CD14-positive monocyte (primary cell): ENCODE data around the gene PCNX2.

GRCh38 chr1:232377172-232377887 lies 252.6 kb downstream of the SIPA1L2 start:
- CAGE, long polyA plus RNA = no peak

DNA sequence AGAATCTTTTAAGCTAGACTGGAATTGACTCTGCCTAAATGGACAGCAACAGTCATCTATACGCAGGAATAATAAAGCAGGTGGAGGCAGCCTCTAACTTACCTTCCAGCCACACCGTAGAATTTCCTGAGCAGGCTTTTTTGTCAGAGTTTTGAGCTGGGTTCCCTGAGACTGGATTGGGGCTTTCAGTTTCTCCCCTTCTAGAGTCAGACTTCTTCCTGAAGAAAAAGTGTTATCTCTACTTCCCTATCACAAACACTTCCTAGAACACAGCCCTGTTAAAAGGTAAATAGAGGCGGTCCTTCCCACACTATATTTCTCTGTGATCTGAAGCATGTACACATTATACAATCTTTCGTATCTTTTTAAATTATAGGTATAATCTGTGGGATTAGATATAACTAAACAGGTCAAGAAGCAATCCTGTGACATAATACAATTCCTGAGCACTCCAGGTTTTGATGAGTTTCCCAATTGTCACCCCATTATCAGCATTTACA lies 1.3 kb upstream of the SIPA1L2 start:
- CAGE, long polyA plus RNA = no peak

DNA sequence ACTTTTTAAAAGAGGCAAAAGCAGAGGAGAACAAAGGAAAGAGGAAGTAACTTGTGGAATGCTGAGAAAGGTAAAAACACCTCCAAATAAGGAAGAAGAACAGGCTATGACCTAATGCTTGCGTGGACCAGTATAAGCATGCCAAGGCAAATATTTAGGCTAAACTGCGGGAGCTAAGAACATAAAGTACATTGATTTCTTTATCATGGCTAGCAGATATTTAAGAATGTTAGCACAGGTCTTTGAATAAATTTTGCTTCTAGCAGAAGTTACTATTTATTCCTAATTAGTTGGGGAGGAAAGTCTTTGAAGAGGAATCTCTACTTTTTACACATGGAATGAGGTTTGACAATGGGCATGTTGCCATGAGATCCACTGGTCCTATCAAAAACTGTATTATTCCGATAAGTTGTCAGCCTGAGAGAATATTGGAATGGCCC lies 59.4 kb upstream of the MAP10 start:
- CAGE, long polyA plus RNA = no peak

GRCh38 chr1:232764403-232764939 lies 40.7 kb upstream of the MAP10 start:
- CAGE, long polyA plus RNA = no peak

GRCh38 chr1:232968817-232969493 lies 18.5 kb downstream of the NTPCR start:
- CAGE, long polyA plus RNA = no peak

GRCh38 chr1:232977921-232978352 lies 27.5 kb downstream of the NTPCR start:
- CAGE, long polyA plus RNA = no peak

DNA sequence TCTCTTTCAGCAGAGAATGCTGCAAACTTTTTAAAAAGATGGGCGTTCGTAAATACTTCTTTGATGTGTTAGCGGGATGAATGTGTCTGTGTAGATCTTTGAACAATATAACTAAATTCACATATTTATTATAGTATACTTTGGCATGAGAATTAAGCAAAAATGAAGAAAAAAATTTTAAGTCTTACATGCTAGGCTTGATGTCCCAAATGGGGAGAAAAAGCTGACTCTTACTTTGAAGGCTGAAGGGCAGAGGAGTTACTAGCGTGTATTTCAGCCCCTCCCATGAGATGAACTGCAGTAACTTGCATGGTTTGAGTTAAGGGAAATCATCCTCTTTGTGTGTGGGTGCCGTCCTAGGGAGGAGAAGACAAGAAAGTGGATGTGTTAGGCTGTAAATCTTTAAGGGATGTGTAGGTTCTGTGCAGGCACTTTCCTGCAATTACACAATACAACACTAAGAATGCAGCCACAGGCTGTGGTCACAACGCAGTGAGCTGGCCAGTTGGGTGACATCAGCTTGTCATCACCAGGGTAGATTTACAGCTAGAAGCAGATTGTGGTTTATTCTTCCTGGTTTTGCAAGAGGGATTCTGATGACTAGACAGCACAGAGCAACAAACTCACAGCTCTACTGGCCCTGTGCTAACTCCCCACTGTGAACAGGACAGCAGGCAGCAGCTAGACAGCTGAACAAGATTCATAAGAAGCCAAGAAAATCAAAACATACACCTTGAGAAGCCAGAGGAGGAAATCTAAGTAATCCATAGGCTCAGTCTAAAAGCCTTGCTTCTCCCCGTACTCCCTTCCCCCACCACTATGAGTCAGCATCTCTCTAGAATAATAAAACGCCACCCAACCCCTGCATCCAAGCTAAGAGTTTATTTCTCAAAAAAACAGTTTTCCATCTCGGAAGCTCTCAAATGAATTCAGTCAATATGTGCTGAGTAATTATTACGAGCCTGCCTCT lies 162.5 kb downstream of the NTPCR start:
- CAGE, long polyA plus RNA = no peak

DNA sequence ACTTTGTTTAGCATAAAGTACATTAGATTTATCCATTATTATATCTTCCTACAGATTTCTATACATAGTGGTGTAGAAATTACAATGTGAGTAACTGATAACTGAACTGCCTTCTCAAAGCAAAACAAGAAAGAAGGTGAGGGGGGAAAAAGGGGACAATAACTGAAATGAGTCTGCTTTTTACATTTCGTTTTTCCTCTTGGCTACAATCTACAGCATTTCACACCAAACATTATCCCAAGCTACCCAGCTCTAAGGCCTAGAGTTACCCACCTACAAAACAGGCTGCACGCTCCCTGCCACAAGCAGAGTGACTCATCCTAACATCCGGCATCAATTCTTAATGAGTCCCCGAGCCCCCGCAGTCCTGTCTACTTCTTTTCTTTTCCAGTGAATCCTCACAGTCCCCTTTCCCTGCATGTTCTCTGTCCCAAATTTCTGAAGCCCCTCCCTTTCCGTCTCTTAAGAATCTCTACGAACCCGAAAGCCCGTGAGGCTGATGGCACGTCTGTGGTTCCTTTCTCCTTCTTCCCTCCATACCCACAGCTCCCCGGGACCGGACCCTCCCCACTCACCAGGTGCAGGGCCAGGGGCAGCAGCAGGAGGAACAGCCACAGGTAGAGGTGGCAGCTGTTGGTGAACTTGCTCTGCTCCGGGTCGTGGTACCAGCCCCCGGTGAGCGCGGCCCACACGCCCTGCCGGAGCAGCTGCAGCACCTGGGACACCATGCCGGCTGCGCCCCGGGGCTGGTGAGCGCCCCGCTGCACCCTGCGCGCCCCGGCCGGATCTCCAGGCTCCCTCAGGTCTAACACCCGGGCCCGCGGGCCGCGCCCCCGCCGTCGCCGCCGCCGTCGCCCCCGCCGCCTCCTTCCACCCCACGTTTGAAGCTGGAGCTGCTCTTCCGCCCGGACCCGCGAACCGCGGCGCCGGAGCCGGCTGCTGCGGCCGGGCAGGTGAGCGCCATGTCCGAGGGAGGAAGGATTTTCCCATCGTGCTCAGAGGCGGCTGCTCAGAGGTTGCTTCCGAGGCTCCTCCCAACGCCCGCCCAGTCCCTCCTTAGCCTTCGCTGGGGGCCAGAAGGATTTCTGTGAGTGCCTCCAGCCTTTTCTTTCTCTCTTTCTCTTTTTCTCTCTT lies at the start of gene PCNX2:
PCNX2 (minus strand) TSS at position 975 of the 1,134 bp plus-strand sequence.
- CAGE, long polyA plus RNA = start-site peak on the minus strand centred at position 987 of the sequence, 9 bp wide, 38 and 33 reads in 2 replicates

GRCh38 chr1:233644257-233644868 lies 30.5 kb downstream of the KCNK1 start:
- CAGE, long polyA plus RNA = no peak

- CAGE, long polyA plus RNA = no peak
Measured at GRCh38 chr1:234315120-234315649, 58.1 kb upstream of the COA6 start.

- CAGE, long polyA plus RNA = no peak
Measured at GRCh38 chr1:234398856-234399423, 25.7 kb downstream of the COA6 start.

- CAGE, long polyA plus RNA = no peak
Measured at GRCh38 chr1:234599027-234599385, 11.0 kb downstream of the IRF2BP2 start.

- CAGE, long polyA plus RNA = no peak
Measured at GRCh38 chr1:234600512-234601350, 9.2 kb downstream of the IRF2BP2 start.

DNA sequence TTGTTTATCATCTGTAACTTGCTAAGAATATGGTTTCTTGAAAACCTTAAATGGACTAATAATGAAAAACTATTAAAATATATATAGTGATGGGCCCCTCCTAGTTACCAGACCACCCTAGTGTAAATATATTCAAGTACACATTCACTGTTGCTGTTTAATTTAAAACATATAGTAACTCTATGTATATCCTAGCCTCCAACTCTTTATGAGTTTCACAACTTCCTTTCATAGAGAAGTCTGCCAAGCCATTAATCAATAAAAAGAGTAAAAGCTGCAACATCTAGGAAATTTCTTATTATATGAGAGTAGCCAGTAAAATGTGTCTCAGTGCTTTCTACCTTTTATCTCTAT lies 6.6 kb downstream of the IRF2BP2 start:
- CAGE, long polyA plus RNA = no peak

DNA sequence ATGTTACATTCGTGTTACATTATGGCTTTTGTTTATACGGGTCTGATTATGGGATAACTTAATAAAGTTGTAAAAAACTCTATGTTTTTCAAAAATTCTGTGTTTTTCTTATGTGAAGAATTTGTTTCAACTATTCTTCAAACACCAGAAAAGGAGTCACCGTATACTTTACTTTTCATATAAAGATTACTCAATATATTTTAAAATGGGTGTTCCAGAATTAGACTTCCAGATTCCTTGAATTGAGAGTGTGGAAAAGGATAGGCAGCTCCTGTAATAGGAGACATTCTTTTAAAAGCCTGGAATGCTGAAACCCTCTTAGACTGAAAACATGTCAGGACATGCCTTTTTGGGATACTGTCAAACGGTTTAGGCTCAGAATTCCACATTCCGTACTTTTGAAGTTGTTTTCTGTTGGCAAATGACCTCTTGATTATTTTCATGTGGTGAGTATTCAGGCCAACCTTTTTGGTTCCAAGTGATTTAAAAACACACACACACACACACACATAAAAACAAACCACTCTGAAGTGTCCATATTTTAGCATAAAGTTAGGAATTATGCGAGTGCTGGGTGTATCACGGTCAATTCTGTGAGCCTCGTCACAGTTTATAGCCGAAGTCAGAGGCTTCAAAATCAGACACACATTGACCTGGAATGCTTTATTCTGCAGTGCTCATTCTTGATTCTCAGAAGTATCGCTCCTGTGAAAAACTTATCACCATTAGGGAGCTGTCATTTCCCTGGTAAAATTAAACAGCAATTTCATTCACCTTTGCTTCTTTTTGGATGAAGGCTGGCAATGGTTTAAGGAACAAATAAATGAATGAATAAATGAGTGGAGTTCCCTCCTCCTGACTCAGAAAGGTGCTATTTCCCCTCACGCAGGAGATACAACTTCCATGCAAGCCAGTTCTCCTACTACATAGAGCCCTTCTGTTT lies 8.5 kb upstream of the IRF2BP2 start:
- CAGE, long polyA plus RNA = no peak

DNA sequence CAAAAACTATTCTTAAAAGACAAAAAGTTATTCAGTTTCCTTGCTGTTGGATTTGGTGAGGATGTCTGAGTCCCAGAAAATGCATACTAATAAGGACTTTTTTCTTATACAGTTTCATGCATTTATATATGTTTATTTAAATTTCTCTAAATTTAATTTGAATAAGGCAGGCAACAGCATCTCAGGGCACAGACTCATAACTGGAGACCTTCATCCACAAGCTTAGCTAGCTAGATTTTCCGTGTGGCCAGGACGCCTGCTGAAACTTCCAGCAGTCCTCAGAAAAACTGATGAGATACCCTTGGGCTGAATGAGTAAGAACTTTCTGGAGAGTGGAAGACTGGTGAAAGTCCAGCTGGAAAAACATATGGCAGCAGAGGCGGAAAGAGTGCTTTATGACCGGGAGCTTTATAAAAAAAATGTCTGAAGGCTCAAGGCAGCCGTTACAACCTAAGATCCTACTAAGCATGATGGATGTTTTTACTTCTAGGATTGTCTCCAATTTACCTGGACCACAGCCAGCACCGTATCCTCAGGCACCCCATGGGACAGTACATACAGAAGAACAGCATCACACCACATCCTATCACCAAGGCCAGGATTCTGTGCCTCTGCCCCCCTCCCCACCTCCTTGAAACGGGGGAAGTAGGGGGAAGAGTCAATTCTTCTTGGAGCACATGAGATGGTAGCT lies 11.6 kb upstream of the IRF2BP2 start:
- CAGE, long polyA plus RNA = no peak

GRCh38 chr1:234631645-234632337 lies 21.8 kb upstream of the IRF2BP2 start:
- CAGE, long polyA plus RNA = no peak

GRCh38 chr1:234684121-234684664 lies 74.2 kb upstream of the IRF2BP2 start:
- CAGE, long polyA plus RNA = no peak

DNA sequence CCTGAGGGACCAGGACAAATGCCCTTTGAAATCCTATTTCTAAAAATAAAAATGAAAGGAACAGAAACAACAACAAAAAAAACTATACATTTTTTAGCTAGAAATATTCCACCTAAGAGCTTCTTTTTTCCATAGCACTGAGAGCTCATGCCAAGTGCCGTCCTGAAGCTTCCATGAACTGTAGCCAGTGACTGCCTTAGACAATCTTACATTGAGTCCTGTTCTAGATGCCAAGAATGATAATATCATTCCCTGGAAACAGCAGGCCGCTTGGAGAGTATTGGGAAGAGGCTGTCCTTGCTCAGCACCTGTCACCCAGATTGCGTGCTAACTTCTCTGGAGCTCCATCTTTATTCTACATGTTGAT lies 82.9 kb upstream of the IRF2BP2 start:
- CAGE, long polyA plus RNA = no peak

- CAGE, long polyA plus RNA = no peak
Measured at GRCh38 chr1:234715170-234716160, 105.5 kb upstream of the IRF2BP2 start.